Measurements from ENCODE around the genes RPS6KA5 and GPR68.

- PRO-cap, result no peak
These were observed 36.8 kb downstream of the NRDE2 start for GRCh38 chr14:90294949-90295403.

GRCh38 chr14:90398329-90399053, 1.7 kb downstream of the CALM1 start:
- PRO-cap, result bidirectional peak, plus-strand start at chr14:90398505, minus-strand start at chr14:90398542; bidirectional peak, plus-strand start at chr14:90398682, minus-strand start at chr14:90398732

GRCh38 chr14:90443274-90444267, 46.7 kb downstream of the CALM1 start:
- PRO-cap, result no peak

GRCh38 chr14:90545936-90546603, 149.2 kb downstream of the CALM1 start:
- PRO-cap, result no peak

GRCh38 chr14:90574294-90575092, 177.7 kb downstream of the CALM1 start:
- PRO-cap, result no peak

DNA sequence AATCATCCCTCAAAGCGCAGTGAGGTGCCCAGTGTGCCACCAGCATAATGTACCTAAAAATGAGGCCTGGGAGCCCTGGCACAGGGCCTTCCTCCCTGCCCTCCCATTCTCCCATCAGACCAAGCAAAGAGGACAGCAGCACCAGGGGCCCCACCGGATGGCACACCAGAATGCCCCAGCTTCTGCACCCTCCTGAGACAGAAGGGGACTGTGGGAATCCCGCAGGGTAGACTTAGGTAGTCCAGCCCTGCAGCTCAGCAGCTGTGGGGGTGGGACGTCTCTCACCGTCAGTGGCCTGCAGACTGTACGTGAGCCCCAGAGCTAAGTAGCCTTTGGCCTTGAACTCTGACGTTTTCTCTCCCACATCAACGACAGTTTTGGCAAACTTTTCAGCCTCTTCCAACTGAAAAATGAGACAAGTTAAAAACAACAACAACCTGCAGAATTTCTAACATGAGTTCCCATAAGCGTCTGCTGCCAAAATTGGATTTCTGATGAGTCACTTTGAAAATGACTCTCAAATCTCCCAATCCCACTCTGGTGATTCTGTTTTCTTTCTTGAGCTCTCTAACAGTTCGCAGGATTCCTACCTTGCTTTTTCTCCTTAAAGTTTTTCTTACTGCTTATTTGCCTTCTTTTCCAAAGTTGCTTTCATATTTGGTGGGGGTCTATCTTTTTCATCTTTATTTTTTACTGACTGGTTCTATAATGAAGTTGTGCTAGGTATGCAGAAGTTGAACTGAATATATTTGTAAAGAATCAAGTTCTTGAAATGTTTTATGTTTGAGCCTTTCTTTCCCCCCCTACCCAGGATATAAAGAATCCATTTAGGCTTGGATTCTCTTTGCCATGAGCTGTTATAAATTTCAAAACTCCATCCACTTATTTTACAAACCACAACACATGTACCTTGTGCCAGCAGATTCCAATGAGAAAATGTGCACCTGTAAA, 161.2 kb downstream of the TTC7B start:
- PRO-cap, result no peak

DNA sequence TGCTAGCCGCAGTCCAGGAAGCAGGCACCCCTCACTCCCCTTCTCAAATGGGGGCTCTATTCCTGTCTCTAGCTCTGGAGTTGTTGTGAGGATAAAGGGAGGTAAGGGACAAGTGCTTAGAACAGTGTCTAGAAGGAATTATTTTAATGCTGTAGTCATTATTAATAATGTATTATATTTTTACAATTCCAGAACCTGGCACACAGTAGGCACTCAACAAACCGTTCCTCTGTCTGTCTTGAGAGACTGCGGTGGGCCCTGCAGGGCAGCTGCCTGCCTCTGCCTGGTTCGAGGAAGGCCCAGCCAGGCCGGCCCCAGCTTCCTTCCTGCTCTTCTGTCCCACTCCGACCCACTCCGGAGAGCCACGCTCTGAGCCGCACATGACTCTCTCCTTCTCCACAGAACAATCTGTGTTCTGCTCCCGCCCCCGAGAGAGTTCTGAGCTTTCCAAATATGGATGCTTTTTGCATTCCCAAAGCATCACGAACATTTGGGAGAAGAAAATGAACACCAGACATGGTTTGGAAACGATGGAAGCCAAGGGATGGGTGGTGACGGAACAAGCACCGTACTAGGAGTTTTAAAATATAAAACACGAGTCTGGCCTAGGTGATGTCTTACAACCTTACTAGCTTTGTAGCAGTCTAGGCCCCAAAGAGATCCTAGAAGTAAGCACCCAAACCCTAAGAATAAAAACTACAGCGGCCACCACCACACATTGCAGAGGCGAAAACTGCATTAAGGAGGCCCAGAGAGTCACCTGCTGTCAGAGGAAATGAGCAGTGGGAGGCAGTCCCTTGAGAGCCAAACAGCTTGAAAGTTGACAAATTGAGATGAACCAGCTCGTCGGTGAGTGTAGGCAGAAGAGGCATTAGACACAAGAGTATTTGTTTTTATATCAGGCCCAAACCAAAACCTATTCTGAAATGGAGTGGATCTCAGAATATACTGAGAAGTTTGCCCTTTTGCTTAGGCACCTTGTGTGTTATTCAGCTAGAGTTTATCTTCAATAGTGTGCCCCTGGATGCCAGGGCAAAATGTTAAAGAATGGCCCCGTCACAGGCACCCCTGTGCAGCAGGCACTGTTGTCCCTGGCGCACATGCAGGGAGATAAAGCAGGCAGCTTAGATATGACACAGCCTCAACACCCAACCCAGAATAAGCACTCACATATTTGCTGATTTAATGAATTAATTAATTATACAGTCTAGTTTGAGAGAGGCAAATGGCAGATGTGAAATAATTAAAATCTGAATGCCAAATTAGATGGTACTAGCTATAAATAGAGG, 57.0 kb downstream of the TTC7B start:
- PRO-cap, result unidirectional peak, minus-strand start at position 371 of the sequence

DNA sequence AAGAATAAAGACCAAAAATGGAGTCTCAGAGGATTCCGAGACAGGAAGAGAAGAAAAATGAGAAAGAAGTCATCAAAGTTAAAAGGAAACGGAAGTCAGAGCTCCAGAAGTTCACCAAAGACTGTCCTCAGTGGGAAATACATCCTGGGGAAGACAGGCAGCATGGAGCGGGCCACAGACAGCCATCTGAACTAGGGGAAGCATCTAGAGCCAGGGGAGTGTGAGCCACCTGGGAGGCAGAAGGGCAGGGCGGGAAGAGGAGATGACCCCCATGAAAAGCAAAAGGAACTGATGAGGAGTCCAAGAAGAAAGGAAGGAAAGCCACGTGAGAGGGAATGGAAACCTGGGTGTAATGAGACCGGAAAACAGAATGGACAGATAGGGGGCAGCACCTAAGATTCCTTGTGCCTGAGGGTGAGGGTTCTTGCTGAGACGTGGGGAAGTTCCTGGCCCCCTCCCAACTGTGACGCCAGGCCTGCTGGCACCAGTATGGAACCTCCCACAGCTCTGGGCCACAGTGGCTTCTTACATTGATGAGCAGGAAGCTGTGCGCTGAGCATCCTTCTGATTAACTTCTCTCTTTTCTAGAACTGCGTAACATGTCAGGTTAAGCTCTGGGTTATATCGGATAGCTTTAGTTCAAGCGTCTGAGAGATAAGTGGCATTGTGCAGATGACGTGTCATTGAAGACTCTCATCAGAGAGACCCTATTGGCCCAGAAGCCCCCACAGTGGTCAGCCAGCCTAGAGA, 30.8 kb downstream of the TTC7B start:
- PRO-cap, result no peak

DNA sequence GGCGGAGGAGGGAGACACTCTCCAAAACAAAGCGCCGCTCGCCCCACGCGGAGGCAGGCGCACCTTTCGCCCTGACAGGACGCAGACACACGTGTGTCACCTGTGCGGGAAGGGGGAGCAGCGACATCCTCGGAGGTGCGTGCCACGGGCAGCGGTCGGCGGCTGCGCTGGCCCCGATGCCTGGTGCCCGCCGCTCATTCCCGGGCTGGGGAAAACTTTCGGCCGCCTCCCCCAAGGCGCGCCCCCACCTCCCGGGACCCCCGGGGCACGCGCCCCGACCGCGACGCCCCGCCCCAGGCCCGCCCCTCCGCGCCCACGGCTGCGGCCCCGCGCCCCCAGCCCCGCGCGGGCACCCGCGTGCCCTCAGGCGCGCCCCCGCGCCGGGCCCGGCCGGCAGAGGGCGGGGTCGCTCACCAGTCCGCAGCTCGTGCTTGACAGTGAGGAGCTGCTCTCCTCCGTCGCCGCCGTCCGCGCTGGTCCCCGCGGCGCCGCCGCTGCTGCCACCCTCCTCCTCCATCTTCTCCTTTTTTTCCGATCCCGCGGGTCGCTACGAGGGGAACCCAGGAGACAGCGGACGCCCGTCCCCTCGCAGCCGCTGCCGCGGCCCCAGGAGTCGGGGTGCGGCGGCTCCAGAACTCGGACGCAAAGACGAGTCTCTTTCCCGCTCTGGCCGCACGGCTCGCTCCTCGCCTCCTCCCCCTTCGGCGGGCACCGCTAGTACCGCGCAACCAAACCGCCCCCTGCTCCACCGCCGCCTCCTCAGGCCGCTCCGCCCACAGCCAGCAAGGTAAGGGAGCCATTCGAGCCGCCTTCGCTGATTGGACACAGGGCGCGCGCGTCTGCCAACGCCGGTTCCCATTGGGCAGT, at the start of gene RPS6KA5:
TSS of gene RPS6KA5 (minus strand) at position 724 of the 867 bp plus-strand sequence.
- PRO-cap, result bidirectional peak, plus-strand start at position 126 of the sequence, minus-strand start at position 169 of the sequence; bidirectional peak, plus-strand start at position 416 of the sequence, minus-strand start at position 365 of the sequence; unidirectional peak, minus-strand start at position 650 of the sequence

DNA sequence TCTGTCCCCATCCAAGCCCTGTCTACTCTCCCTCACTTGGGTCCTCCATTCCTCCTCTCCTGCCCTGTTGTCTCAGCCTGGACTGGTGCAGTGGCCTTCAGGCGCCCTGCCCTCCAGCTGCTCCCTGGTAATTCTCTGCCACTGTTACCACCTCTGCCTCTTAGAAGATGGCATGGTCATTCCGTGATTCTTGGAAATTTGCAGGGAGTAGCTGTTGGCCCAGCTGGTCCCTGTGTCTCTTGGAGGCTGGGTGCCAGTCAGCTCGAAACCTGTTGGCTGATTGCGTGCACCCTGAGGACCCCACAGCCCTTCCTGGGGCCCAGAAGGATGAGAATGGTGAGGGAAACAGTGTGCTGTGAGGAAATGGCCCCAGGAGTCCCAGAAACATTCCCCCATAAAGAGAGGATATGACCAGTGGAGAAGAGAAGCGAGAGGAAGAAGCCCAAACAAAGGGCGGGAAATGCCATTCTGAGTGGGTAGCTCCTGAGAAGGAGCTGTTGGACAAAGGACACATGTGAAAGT, 22.4 kb downstream of the GPR68 start:
- PRO-cap, result no peak

DNA sequence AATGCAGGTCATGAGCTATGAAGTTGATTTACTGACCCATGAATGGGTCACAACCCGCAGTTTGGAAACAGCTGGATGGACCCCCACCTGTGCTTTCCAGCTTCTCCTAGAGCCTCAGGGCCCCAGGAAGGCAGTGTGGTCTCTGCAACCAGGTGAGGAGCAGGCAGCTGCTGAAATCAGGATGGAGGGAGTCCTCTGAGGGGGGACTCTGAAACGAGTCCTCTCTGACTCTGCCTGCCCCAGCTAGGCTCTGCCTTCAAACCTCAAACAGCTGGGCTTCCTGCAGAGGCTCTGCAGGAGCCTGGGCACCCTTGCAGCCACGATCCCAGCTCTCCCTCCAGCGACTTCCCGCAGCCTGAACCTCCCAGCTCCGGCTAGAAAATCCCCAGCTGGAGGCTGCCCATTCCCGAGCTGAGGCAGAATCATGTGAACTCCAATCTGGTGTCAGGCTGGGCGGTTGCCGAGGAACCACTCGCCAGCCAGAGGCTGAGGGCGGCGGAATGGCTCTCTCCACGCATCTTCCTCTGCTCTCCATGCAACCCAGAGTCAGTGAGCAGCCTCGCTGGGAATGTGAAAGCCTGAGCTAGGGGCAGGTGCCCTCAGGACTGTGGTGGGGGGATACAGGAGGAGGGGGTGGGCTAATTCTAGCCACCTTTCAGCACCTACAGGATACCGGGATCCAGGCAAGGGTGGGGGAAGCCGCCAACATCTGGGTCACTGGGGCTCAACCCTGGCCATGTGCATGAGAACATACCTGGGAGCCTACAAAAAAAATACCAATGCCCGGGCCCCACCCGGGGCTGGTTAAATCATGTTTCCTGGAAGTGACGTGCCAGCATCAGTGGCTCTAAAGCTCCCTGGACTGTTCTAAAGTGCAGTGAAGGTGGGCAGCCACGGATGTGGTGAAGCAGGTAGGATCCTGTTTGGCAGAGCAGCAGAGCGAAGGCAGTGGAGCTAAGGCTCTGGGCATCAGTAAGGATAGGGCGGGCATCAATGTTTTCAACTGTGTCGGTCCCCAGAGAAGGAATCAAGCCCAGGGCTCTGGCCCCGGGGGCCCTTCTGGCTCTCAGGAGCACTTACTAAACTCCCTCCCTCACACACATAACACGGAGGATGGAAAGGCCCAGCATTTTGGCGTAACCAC, at the start of gene GPR68:
TSS of gene GPR68 (minus strand) at position 357 of the 1,144 bp plus-strand sequence.
- PRO-cap, result no peak

DNA sequence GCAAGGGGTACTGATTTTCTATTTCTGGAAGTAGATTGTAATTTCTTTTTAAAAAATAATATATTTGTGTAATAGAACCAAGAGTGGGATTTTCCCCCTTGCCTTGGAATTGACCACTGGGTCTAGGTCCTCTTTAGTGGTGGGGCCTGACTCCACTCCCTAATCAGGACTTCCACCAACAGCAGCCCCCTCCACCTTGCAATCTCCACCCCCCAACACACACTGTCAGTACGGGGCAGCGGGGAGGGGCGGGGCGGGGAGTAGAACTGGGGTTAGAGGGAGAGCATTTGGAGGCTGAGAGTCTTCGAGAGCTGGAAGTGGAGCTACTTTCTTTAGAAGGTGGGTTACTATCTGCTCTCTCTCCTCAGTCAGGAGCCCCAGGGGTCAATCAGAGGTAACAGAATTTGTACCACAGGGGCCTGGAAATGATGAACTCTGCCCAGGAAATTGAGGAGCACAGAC, 18.3 kb upstream of the GPR68 start:
- PRO-cap, result no peak

DNA sequence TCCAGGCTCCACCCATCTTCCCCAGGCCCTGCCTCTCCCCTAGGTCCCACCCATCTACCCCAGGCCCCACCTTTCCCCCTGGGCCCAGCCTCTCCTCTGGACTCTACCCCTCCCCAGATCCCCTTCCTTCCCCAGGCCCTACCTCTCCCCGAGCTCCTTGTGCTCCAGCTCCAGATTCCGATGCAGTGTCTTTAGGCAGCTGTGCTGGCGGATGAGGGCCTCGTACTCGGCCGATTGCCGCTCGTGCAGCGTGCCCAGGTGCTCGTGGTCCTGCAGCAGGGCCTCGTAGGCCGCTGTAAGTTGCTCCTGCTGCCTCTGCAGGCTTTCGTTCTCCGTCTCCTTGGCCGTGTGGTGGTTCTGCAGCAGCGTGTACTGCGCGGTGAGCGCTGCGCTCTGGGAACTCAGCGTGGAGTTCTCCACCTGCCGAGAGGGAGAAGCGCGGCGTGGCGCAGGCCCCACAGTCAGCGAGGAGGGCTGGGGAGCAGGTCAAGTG, 59.1 kb upstream of the GPR68 start:
- PRO-cap, result no peak

- PRO-cap, result no peak
These were observed 77.8 kb downstream of the CCDC88C start for GRCh38 chr14:91339716-91340306.

DNA sequence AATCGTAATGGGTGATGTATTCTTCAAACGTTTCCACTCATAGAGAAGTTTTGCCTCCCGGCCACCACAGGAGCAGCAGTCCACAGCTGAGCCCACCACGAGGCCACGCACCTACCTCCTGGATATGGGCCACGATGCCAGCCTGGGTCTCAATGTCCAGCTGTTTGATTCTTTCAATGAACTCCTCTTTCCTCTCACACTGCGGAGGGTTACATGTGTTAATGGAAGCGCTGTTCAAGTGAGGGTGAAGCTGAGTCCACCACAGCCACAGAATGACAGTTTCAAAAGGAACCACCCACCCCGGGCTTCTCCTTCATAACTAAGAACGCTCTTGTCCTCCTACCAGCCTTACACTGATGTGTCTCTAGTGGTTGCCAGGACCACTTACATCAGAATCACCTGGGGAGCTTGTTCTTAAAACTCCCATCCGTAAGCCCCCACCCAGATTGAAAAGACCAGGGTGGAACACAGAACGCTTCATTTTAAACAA, 75.3 kb downstream of the CCDC88C start:
- PRO-cap, result no peak

DNA sequence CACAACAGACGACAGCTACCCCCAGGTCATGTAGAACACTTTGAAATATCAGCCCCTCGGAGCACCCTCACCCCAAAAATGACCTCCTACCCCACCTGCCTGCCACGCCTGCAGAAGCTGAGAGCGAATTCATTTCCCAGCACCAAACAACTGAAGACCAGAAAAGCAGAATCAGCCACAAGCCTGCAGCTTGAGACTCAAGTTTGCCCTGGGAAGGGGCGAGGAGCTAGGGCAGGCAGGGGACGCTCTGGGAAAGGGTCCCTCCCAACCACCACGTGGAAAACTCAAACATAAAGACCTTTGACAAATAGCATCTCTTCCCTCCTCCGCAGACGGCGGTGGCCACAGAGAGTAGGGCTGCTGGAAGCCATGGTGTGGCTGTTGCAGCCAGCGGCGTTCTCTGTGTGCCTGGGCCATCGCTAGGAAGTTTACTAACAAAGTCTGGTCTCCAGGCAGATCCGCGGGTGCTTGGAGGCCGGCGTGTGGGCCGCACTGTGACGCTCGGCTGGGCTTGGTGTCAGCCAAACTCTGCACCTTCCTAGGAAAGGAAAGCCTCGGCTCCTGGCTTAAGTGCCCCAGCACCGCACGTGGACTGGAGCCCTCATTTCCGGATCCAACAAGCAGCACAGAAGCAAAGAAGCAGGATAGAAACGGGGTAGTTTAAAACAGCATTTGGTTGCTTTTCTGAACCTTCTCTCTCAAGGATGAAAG, 65.6 kb downstream of the CCDC88C start:
- PRO-cap, result bidirectional peak, plus-strand start at position 451 of the sequence, minus-strand start at position 430 of the sequence

GRCh38 chr14:91352632-91353038, 65.0 kb downstream of the CCDC88C start:
- PRO-cap, result unidirectional peak, minus-strand start at chr14:91352907; unidirectional peak, minus-strand start at chr14:91352942

GRCh38 chr14:91353966-91354732, 63.5 kb downstream of the CCDC88C start:
- PRO-cap, result no peak

- PRO-cap, result no peak
These were observed 39.4 kb downstream of the CCDC88C start for GRCh38 chr14:91378323-91378560.

- PRO-cap, result no peak
These were observed 34.2 kb downstream of the CCDC88C start for GRCh38 chr14:91383277-91383871.